ENCODE results near the genes TNS2, ZNF740, ITGB7 and SP1.

GRCh38 chr12:53034254-53035257 is 15.3 kb upstream of the TNS2 start:
- PRO-cap, result no peak
- RAMPAGE, long total RNA, 4 experiments, result no peak in any of the 4 experiments

- PRO-cap, result bidirectional peak, plus-strand start at chr12:53050065, minus-strand start at chr12:53049696
- RAMPAGE, long total RNA, 4 experiments, result start-site peak on the plus strand in 4 of 4 experiments, at chr12:53050049-53050179 at its widest, 16 to 246 reads per replicate
These were observed at the start of gene TNS2 for GRCh38 chr12:53049345-53050489. TSS of gene TNS2 (plus strand) at chr12:53050065.

- PRO-cap, result no peak
- RAMPAGE, long total RNA, 4 experiments, result no peak in any of the 4 experiments
These were observed 1.8 kb downstream of the TNS2 start for GRCh38 chr12:53051472-53052264.

DNA sequence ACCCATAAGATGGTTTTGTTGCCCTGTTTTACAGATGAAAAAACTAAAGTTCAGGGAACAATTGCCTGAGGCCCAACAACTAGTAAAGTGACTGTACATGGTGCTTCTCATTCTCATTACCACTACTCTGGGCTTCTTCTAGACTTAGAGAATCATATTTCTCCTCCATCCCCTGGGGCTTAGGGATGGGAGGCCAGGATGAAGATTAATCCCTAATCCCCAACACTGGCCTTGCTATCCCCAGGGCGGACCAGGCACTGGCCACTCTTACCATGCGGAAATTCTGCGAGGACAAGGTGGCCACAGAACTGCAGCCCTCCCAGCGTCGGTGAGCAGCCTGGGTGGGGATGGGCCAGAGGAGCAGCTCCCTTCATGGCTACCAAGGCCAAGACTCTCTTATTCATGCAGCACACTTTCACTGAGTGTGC is 6.9 kb downstream of the TNS2 start:
- PRO-cap, result no peak
- RAMPAGE, long total RNA, 4 experiments, result no peak in any of the 4 experiments

DNA sequence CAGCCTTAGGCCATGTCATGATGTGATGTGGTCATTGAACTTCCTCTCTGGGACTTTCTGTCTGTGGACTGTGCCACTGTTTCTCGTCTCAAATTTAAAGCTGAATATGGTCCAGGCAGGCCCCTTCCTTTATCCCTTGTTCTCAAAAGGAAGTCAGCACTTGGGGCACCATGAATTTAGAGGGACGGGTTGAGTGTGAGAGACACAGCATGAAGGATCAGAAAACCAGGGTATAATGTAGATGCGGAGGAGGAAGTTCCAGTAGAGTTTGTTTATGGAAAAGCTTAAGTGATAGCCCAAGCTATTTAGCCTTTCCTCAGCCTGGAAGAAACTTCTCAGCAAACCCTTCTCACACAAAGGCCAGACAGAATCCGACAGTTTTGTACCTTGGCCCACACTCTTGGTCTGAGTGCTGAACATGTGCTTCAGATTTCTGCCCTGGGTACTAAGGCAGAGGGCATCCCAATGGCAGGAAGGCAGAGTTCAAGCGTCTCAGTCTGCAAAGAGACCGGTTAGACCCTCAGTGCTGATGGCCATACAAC is 3.5 kb upstream of the IGFBP6 start:
- PRO-cap, result no peak
- RAMPAGE, long total RNA, 4 experiments, result no peak in any of the 4 experiments

DNA sequence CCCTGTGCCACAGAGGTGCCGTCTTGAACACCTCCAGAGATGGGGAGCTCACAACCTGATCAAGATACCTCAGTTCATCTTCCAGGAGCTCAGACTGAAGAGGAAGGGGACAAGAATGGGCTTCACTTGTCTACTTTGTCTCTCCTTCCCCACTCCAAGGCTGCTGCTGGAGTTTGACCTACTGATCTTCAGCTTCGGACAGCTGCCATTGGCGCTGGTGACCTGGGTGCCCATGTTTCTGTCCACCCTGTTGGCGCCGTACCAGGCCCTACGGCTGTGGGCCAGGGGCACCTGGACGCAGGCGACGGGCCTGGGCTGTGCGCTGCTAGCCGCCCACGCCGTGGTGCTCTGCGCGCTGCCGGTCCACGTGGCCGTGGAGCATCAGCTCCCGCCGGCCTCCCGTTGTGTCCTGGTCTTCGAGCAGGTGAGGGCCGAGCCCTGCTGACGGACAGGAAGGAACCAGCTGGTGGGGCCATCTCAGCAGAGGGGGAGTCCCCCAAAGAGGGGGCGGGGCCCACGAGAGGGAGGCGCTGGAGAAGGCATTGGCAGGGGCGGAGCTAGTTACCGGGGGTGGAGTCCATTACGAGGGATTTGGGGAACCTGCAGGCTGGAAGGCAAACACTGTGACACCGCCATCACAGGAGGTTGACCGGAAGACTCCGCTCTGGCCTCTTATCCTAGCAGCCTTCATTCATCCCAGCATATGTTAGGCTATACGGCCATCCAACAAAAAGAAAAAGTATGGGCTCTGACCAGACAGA is 12.1 kb downstream of the SOAT2 start:
- PRO-cap, result no peak
- RAMPAGE, long total RNA, 4 experiments, result no peak in any of the 4 experiments

- PRO-cap, result bidirectional peak, plus-strand start at chr12:53180696, minus-strand start at chr12:53180474
- RAMPAGE, long total RNA, 4 experiments, result start-site peak on the plus strand in 1 of 4 experiments, at chr12:53180704-53180747 at its widest, 39 reads per replicate; start-site peak on the minus strand in 2 of 4 experiments, at chr12:53180431-53180929 at its widest, 11 to 16 reads per replicate
These were observed at the start of gene ZNF740 for GRCh38 chr12:53180397-53180961. TSS of gene ZNF740 (plus strand) at chr12:53180722.

- PRO-cap, result no peak
- RAMPAGE, long total RNA, 4 experiments, result no peak in any of the 4 experiments
These were observed at the start of gene ITGB7 for GRCh38 chr12:53207020-53207610. TSS of gene ITGB7 (minus strand) at chr12:53207251.

GRCh38 chr12:53235918-53236352 is 3.9 kb upstream of the RARG start:
- PRO-cap, result no peak
- RAMPAGE, long total RNA, 4 experiments, result no peak in any of the 4 experiments

DNA sequence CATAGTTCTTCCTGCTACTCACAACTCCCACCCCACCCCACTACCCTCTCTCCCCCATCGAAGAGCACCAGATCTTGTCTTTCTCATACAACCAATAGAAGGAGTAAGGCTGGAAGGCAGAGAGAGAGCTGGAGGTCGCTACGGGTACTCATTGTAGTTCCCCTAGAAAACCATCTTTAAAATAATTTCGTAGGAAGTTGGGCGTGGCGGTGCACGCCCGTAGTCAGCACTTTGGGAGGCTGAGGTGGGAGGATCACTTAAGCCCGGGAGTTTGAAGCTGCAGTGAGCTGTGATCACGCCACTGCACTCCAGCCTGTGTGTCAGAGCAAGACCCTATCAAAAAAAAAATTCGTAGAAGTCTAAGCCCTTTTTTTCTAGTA is 534 bp upstream of the ESPL1 start:
- PRO-cap, result no peak
- RAMPAGE, long total RNA, 4 experiments, result no peak in any of the 4 experiments

- PRO-cap, result bidirectional peak, plus-strand start at chr12:53324274, minus-strand start at chr12:53324220
- RAMPAGE, long total RNA, 4 experiments, result no peak in any of the 4 experiments
These were observed 2.6 kb upstream of the AAAS start for GRCh38 chr12:53323916-53324419.

- PRO-cap, result no peak
- RAMPAGE, long total RNA, 4 experiments, result no peak in any of the 4 experiments
These were observed 16.8 kb upstream of the SP7 start for GRCh38 chr12:53353065-53353333.

- PRO-cap, result unidirectional peak, plus-strand start at chr12:53380190; bidirectional peak, plus-strand start at chr12:53380370, minus-strand start at chr12:53380593
- RAMPAGE, long total RNA, 4 experiments, result start-site peak on the plus strand in 4 of 4 experiments, at chr12:53380152-53380282 at its widest, 17 to 208 reads per replicate
These were observed at the start of gene SP1 for GRCh38 chr12:53379800-53380518. TSS of gene SP1 (plus strand) at chr12:53380176.

GRCh38 chr12:53453918-53455174 is 2.4 kb downstream of the PCBP2 start:
- PRO-cap, result no peak
- RAMPAGE, long total RNA, 4 experiments, result start-site peak on the plus strand in 1 of 4 experiments, at chr12:53454810-53454864 at its widest, 143 reads per replicate

DNA sequence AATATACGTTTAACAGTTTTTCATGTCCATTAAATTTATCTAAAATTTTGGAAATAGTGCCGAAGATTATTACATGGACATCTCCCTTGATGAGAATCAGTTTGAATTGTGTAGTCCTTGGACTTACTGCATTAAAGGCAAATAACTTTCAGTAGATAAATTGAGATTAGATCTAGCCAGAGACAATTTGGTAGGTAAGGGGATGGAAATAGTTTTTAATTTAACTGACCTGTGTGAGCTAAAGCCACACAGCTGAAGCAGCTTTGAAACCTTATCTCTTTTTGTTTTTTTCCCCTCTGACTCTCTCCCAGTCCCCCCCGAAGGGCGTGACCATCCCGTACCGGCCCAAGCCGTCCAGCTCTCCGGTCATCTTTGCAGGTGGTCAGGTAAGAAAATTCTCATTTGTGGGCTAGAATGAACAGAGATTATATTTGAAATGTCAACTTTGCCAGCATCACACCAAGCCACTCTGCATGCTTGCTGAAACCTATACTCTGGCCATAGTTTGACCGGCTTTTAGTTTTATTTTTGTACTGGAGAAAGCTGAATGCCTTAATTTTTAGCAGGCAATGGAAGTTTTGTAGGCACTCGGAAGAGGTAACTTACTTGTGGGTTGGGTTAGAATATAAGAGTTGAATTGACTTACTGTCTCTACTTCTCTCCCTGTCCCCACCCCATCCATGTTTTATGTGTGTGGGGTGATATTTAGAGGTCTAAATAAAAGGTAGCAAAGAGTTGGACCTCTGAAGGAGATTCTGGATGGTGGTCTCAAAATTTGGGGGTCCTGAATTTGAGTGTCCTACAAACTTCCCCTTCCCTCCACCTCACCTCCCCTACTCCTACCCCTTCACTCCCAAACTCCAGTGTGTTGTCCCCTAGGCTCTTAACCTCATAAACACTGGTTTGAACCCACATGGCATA is 10.5 kb downstream of the PCBP2 start:
- PRO-cap, result no peak
- RAMPAGE, long total RNA, 4 experiments, result no peak in any of the 4 experiments

DNA sequence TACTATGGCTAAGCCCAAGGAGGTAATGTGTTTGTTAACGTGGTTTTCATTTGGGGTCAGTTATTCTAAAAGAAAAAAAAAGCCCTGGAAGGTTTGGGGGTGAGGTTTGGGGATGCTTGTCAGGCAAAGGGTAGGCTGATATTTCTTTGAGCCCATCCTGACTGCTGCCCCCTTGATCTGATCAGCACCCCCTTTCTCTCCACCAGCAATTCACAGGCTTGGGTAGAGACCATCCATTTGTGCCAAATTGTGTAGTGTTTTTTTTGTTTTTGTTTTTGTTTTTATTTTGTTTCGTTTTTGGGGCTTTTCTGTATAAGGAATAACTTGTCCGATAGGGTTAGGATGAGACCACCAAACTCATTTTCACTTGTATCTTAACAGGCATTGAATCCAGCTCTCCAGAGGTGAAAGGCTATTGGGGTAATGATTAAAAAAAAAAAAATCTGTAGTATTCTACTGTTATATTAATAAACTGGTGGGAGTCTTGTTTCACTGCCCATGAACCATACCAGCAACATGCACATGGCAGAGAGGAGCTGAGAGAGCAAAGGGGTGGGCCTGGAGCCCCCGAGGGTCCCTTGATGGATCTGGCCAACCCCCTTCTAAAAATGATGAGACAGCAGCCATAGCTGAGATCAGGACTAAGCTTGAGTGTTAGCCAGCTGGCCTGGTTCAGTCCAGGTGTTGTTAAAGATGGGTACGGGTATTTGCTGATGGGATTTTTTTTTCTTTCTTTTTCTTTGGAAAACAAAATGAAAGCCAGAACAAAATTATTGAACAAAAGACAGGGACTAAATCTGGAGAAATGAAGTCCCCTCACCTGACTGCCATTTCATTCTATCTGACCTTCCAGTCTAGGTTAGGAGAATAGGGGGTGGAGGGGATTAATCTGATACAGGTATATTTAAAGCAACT is 15.8 kb downstream of the PCBP2 start:
- PRO-cap, result no peak
- RAMPAGE, long total RNA, 4 experiments, result no peak in any of the 4 experiments

GRCh38 chr12:53486396-53487598 is 12.5 kb downstream of the MAP3K12 start:
- PRO-cap, result no peak
- RAMPAGE, long total RNA, 4 experiments, result no peak in any of the 4 experiments

DNA sequence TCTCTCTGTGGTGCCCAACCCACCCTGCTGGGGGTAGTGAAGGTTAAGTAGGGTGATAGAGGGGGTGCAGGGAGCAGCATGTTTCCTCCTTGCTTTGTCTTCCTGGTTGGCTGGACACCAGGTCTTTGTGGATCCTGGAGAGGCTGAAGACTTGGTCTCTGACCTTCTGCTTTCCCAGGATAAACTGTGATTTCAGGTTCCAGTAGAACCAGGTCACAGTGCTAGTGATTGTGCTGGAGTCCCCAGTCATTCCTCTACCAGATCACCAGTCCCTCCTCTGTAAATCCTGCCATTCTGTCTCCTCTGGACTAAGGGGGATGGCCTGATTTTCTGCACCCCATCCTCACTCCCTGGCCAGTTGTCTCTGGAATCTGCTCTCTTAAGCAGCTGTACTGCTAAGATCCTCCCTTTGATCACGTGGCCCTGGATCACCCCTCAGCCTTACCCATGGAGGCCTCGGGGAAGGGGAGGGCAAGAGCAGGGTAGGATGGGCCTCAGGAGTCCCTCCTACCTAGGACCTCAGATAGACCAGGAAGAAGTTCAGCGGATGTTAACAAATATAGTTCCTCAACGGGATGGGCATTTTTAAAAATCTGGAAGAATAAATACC is 3.1 kb downstream of the MAP3K12 start:
- PRO-cap, result no peak
- RAMPAGE, long total RNA, 4 experiments, result no peak in any of the 4 experiments

GRCh38 chr12:53623955-53624396 is 2.2 kb downstream of the ATF7 start:
- PRO-cap, result unidirectional peak, plus-strand start at chr12:53624213
- RAMPAGE, long total RNA, 4 experiments, result no peak in any of the 4 experiments

- PRO-cap, result no peak
- RAMPAGE, long total RNA, 4 experiments, result no peak in any of the 4 experiments
These were observed 384 bp downstream of the ATP5MC2 start for GRCh38 chr12:53675368-53676029.